ENCODE data around the genes ATP6V1G2, LY6G6F, LY6G6D and HSPA1B.

DNA sequence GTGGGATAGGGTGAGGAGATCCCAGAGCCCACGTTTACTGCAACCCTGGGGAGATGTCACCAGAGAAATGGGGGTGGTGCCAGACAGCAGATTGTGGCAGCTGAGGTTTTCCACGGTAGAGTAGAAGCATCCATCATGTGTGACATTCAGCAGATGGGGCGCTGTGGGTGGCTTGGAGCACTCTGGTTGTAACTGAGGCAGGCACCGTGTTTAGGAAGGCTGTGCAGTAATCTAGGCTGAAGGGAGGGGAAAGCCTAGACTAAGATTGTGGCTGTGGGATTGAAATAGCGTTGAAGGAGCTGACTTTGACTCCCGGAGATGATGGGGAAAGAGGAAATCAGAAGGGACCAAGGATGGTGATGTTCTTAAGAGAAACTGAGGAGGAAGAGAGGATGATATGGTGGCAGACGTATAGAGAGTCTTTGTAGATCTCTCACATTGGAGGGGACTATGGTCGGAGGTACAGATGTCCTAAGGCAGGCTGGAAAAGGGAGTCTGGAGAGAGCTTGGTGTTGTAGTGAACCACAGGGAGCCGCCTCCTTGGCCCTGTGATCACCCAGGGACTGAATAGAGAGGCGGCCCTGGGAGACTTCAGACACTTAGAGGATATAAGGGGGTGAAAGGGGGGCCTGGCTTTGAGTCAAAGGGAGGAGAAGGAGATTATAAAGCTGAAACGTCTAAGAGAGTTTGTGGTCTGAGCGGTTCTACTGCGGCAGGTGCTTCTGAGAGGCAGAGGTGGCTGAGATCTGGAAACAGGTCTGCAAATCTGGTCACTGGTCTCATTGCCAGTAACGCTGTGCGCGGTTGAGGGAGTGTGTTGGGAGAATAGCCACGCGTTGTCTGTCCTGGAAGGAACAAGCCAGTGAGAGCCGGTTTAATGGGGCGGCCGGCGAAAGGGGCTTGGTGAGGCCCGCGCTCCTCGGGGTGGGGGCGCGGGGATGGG lies 777 bp upstream of the MICA start:
- PRO-cap: no peak
- RAMPAGE, long total RNA, 4 experiments: start-site peak on the plus strand in 1 of 4 experiments, centred at position 423 of the sequence, 7 reads per replicate

DNA sequence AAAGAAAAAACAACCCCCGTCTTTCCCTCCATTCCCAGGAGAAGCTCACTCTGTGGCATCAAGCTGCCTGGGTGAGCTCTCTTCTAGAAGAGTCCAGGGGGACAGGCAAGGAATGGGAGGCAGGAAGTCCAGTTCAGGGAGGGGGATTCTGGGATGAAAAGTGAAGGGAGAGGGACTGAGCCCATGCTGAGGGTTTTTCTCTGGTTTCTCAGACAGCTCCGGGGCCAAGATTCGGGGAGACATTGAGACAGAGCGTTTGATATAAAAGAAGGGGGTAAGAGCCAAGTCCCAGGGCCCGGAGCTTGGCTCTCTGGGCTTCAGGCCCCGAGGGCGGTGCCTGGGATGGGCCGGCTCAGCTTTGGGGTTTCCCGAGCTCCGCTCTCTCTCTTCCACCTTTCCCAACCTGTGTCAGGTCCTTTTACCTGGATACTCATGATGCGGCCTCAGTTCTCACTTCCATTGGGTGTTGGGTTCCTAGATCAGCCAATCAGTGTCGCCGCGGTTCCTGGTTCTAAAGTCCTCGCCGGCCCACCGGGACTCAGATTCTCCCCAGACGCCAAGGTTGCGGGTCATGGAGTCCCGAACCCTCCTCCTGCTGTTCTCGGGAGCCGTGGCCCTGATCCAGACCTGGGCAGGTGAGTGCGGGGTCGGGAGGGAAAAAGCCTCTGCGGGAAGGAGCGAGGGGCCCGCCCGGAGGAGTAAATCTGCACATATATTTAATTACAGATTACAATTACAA lies 35.1 kb upstream of the MICB start:
- PRO-cap: bidirectional peak, plus-strand start at position 541 of the sequence, minus-strand start at position 360 of the sequence
- RAMPAGE, long total RNA, 4 experiments: start-site peak on the plus strand in 1 of 4 experiments, centred at position 548 of the sequence, 85 reads per replicate

GRCh38 chr6:31471468-31472047 lies 26.4 kb upstream of the MICB start:
- PRO-cap: no peak
- RAMPAGE, long total RNA, 4 experiments: start-site peak on the plus strand in 2 of 4 experiments, at chr6:31471518-31472174 at its widest, 16 to 24 reads per replicate

DNA sequence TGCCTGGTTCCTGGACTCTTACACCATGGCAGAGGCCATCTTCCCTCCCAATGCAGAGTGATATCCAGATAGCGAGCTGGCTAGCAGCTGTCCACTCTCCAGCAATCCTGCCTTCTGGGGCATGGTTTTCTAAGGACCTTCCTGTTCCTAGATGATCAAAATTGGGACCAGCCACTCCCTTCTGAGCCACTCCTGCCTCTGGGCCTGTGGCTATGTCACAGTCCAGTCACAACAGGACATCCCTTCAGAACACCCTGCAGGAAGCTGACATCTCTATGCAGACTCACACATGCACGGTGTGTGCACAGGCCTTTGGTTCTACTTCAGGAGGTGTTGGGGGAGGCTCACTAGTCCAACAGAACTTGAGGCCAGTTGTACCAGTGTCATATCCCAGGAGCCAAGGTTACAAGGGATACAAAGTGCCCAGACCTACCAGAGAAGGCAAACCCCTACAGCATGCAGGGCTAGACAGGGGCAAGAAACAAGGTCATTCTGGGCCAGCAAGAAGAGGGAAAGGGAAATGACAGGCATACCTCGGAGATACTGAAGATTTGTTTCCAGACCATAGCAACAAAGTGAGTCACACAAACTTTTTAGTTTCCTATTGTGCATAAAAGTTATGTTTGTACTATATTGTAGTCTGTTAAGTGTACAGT lies 2.7 kb upstream of the MCCD1 start:
- PRO-cap: no peak
- RAMPAGE, long total RNA, 4 experiments: no peak in any of the 4 experiments

DNA sequence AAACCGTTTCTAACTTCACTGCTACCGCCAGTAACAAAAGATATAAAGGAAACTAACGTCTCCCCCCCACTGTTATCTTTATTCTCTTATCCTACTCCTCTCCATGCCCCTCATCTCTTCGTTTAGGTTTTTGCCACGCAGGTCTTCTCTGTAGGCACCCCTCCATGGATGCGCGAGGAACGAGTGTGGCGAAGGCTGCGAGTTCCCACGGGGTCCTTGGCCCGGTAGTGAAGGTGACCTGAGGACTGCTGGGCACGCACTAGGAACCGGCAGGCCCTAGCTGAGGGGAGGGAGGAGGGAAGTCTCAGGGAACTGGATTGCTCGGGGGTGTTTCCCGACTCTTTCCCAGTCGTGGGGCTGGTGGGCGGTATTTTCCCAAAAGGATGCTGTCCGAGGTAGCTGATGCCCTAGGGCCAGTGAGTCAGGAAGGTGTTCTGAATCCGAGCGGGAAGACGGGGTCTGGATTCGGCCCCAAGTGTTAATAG lies 403 bp upstream of the DDX39B start:
- PRO-cap: bidirectional peak, plus-strand start at position 227 of the sequence, minus-strand start at position 181 of the sequence
- RAMPAGE, long total RNA, 4 experiments: no peak in any of the 4 experiments

DNA sequence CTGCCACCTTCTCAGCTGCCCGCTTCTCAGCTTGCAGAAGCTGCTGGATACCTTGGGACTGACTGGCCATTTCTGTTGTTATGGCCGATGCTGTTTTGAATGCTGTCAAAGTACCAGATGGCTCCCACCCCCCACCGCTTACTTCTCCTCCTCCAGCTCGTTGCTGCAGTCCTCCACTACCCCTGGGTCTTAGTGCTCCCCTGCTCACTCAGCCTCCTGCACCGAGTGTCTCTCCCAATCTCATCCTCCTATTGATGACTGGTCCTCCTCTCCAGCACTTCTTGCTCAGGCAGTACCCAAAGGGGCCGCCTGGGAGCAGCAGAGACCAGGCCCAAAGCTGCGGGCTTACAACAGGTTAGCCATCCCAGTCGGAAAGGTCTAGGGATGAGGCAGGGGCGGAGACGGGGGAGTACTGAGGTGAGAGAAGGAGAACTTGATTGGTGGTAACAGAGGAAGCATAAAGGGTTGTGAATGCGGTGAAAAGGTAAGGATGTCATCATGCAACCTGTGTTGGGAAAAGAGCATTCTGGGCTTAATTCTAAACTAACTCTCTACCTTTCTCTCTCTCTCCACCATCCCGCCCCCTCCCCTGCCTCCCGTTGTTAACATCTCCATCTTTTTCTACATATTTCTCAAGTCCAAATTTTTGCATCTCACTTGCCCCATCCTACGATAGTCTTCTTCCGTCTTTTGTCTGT lies at the start of gene ATP6V1G2:
TSS of gene ATP6V1G2 (minus strand) at position 119 of the 698 bp plus-strand sequence.
- PRO-cap: no peak
- RAMPAGE, long total RNA, 4 experiments: start-site peak on the plus strand in 3 of 4 experiments, centred at positions 360 to 455 of the sequence, 5 to 8 reads per replicate

- PRO-cap: no peak
- RAMPAGE, long total RNA, 4 experiments: no peak in any of the 4 experiments
Observed at GRCh38 chr6:31577773-31578814, 2.7 kb downstream of the TNF start.

DNA sequence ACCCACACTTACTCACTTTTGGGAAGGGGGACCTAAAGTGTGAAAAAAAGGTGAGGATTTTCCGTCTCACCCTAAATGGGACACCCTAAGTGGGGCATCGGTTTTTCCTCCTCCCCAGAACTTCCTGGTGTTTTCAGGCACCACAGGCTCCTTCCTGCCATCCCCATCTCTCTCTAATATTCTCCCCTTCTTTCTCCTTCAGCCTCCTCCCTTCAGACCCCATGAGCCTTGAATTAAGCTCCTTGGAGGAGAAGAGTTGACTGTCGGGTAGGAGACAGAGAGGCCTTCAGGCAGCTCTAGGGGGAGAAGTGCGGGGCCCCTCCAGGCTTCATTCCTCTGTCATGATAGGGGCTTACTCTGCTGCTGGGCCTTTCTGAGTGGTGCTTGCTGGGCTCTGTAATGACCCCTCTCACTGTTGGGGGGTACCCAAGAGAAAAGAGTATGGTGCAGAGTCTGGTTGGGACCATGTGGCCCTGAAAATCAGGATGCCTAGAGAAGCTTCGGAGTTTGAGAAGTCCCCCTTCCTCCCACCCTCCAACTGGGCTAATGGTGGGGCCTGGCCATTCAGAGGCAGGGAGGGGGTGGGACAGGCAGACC lies 2.3 kb downstream of the LTB start:
- PRO-cap: no peak
- RAMPAGE, long total RNA, 4 experiments: no peak in any of the 4 experiments

- PRO-cap: no peak
- RAMPAGE, long total RNA, 4 experiments: no peak in any of the 4 experiments
Observed at GRCh38 chr6:31581205-31581850, 896 bp downstream of the LTB start.

- PRO-cap: no peak
- RAMPAGE, long total RNA, 4 experiments: no peak in any of the 4 experiments
Observed at GRCh38 chr6:31615496-31616242, 635 bp downstream of the AIF1 start.

GRCh38 chr6:31661595-31661874 lies 957 bp upstream of the C6orf47 start:
- PRO-cap: no peak
- RAMPAGE, long total RNA, 4 experiments: no peak in any of the 4 experiments

DNA sequence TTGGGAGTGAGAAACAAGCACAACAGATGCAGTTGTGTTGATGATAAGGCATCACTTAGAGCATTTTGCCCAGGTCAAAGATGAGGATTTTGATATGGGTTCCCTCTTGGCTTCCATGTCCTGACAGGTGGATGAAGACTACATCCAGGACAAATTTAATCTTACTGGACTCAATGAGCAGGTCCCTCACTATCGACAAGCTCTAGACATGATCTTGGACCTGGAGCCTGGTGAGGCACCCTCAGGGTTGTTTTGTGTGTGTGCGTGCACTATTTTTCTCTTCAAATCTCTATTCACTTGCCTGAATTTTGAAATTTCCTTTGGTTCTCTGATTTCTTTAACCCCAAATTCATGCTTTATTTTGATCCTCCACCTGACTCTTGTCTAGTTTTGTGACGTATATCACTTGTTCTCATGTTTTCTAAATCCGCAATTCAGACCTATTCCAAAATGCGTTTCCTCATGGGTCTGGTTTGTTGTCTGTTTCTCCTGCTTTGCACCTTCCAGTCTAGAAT lies 1.9 kb downstream of the CSNK2B start:
- PRO-cap: no peak
- RAMPAGE, long total RNA, 4 experiments: no peak in any of the 4 experiments

DNA sequence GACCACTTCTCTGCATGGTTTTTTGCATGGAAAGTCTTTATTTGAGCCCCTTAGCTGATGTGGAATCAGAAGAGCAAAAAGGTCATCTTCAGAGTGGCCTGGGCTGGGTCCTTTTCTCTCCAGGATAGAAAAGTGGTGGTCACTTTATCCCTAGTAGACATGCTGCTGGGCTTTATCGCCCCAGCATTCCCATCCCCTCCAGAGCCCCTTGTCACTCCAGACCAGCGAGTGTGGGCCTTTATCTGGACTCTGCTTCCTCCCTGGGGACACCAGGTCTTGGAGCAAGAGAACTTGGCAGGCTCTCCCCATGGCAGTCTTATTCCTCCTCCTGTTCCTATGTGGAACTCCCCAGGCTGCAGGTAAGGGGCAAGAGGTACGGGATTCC lies at the start of gene LY6G6F:
TSS of gene LY6G6F (plus strand) at position 267 of the 385 bp plus-strand sequence.
- PRO-cap: no peak
- RAMPAGE, long total RNA, 4 experiments: no peak in any of the 4 experiments

DNA sequence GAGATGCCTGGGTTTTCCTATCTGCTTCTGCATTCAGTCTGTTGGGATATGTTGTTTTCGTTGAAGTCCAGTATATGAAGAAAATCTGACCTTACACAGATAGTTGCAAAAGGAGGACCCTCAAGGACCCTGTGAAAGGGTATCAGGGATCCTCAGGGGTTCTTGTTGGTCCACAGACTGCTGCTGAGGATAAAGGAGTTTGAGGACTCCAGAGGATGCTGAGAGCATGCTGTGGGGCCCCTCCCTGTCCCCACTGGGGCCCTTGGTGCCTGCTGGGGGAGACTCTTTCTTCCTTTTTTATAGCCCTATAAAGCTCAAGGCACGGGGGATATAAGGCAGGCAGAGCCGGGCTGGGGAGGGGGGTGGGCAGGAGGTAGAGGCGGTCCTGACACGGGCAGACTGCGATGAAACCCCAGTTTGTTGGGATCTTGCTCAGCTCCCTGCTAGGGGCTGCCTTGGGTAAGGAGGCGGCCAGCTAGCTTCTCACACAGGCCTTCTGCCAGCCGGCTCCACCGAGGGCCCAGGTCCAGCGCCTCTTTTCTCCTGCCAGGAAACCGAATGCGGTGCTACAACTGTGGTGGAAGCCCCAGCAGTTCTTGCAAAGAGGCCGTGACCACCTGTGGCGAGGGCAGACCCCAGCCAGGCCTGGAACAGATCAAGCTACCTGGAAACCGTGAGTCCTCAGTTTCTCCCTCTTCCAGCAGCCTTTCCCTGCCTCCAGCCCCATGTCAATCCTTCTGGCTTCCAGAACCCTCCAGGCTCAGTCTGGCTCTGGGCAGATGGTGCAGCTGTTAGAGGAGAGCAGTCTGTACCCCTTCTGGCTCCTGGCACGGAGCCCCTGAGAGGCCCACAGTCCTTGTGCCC lies at the start of gene LY6G6D:
TSS of gene LY6G6D (plus strand) at position 397 of the 864 bp plus-strand sequence.
- PRO-cap: no peak
- RAMPAGE, long total RNA, 4 experiments: start-site peak on the plus strand in 2 of 4 experiments, centred at positions 356 to 569 of the sequence, 15 to 1,298 reads per replicate

- PRO-cap: no peak
- RAMPAGE, long total RNA, 4 experiments: no peak in any of the 4 experiments
Observed at GRCh38 chr6:31725567-31726468, 2.6 kb downstream of the MPIG6B start.

- PRO-cap: no peak
- RAMPAGE, long total RNA, 4 experiments: no peak in any of the 4 experiments
Observed at GRCh38 chr6:31758909-31760125, 3.1 kb upstream of the SAPCD1 start.

GRCh38 chr6:31792562-31793140 lies 2.9 kb downstream of the VARS1 start:
- PRO-cap: no peak
- RAMPAGE, long total RNA, 4 experiments: start-site peak on the minus strand in 2 of 4 experiments, at chr6:31792785-31793043 at its widest, 14 to 18 reads per replicate

DNA sequence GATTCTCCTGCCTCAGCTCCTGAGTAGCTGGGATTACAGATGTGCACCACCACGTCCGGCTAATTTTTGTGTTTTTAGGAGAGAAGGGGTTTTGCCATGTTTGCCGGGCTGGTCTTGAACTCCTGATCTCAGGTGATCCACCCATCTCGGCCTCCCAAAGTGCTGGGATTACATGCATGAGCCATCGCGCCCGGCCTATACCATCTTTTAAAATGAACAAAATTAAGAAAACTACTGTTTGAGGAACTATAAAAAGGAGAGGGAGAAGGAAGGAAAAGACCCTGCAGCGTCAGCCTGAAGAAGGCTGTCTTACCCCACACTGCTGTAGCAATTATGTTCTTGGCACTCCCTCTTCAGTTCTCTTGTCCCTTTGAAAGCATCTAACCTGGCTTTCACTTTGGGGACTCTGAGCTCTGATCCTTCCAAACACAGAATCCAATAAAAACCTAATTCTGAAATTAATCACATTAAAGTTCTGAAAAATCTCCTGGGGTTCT lies 3.8 kb upstream of the HSPA1B start:
- PRO-cap: no peak
- RAMPAGE, long total RNA, 4 experiments: no peak in any of the 4 experiments

DNA sequence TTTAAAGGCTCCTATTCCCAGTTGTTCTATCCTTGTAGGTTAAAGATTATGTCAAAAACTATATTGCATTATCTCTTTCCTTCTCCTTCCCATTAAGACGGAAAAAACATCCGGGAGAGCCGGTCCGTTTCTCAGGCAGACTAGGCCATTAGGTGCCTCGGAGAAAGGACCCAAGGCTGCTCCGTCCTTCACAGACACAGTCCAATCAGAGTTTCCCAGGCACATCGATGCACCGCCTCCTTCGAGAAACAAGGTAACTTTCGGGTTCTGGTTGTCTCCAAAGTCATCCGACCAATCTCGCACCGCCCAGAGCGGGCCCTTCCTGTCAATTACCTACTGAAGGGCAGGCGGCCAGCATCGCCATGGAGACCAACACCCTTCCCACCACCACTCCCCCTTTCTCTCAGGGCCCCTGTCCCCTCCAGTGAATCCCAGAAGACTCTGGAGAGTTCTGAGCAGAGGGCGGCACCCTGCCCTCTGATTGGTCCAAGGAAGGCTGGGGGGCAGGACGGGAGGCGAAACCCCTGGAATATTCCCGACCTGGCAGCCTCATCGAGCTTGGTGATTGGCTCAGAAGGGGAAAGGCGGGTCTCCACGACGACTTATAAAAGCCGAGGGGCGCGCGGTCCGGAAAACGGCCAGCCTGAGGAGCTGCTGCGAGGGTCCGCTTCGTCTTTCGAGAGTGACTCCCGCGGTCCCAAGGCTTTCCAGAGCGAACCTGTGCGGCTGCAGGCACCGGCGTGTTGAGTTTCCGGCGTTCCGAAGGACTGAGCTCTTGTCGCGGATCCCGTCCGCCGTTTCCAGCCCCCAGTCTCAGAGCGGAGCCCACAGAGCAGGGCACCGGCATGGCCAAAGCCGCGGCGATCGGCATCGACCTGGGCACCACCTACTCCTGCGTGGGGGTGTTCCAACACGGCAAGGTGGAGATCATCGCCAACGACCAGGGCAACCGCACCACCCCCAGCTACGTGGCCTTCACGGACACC lies at the start of gene HSPA1B:
TSS of gene HSPA1B (plus strand) at position 633 of the 986 bp plus-strand sequence.
- PRO-cap: bidirectional peak, plus-strand start at position 286 of the sequence, minus-strand start at position 139 of the sequence; bidirectional peak, plus-strand start at position 632 of the sequence, minus-strand start at position 443 of the sequence
- RAMPAGE, long total RNA, 4 experiments: start-site peak on the plus strand in 4 of 4 experiments, centred at positions 682 to 742 of the sequence, 218 to 1,594 reads per replicate

DNA sequence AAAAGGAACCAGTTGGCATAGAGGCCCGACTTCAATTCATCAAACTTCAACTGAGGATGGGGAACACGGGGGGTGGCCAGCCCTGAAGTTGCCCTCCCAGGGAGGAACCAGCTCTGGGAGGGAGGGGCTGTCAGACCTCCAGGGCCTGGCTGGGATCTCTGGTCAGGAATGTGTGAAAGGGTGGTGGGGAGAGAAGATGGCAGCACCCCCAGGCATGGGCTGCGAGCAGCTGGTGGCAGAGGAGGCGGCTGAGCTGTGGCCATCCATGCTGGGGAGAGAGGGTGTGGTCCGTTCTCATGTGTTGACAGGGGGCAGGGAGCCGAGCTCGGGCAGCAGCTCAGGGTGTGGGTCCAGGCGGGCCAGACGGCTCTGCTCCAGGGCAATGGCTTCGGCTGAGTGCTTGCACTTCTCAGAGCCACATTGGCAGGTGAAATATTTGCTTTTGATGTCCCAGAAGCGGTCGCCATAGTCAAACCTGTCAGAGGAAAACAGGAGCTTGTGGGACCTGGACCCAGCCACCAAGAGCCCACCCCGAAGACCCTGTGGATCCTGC lies 1.1 kb upstream of the SLC44A4 start:
- PRO-cap: no peak
- RAMPAGE, long total RNA, 4 experiments: no peak in any of the 4 experiments

Measured in suprapubic skin (tissue), 4 donors.